Neutrophil (primary cell): Measurements from ENCODE around the gene TEKTIP1.

GRCh38 chr19:2552899-2553570 is 77.1 kb downstream of the GADD45B start:
- PRO-cap = no peak

DNA sequence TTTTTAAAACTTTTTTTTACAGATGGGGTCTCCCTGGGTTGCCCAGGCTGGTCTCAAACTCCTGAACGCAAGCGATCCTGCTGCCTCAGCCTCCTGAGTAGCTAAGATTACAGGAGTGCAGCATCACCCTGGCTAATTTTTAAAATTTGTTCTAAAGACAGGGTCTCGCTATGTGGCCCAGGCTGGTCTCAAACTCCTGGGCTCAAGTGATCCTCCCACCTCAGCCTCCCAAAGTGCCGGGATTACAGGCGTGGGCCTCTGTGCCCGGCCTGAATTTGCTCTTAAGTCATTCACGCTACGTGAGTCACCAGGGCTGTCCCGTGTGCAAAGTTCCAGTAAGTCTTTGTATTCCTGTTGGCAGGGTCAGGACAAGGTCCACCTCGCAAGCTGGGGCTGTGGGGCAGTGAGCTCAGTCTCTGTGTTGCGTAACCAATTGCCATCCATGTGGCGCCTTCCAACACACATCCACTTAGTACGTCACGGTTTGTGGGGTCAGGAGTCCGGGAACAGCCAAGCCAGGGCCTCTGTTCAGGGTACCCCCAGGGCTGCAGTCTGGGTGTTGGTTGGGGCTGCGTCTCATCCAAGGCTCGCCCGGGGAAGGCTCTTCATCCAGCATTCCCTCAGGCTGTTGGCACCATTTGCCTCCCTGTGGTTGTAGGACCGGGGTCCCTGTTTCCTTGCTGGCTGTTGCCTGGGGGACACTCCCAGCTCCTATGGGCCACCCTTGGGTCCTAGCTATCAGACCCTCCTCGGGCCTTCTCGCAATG is 101.0 kb downstream of the GADD45B start:
- PRO-cap = no peak

DNA sequence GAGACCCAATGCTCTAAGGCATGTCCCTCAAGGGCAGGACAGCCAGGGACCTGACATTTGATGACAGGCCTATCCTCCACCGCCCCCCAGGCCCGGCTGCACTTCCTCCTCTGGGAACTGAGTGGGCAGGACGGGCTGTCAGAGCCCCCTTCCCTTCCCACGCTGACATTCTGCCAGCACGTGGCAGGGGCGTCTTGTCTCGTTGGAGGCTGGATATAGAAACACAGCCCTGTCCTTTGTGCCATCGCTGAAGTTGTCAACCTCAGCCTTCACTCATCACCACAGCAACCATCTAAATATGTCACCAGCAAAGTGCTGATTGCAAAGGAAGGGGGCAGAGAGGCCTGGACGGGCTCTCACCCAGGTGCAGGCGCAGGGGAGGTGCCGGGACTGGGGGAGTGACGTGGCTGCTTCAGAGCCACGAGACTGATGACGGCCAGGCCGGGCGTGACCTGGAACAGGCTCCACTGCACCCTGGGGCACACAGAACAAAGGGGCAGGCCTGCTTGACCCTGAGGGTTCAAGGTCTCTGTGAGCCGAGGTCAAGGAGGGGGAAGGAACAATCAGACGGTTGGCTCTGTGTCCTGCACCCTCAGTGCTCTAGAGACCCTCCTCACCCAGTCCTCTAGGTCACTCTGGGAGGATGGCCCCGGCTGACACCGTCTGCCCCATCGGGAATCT is 38.3 kb downstream of the GNG7 start:
- PRO-cap = no peak

DNA sequence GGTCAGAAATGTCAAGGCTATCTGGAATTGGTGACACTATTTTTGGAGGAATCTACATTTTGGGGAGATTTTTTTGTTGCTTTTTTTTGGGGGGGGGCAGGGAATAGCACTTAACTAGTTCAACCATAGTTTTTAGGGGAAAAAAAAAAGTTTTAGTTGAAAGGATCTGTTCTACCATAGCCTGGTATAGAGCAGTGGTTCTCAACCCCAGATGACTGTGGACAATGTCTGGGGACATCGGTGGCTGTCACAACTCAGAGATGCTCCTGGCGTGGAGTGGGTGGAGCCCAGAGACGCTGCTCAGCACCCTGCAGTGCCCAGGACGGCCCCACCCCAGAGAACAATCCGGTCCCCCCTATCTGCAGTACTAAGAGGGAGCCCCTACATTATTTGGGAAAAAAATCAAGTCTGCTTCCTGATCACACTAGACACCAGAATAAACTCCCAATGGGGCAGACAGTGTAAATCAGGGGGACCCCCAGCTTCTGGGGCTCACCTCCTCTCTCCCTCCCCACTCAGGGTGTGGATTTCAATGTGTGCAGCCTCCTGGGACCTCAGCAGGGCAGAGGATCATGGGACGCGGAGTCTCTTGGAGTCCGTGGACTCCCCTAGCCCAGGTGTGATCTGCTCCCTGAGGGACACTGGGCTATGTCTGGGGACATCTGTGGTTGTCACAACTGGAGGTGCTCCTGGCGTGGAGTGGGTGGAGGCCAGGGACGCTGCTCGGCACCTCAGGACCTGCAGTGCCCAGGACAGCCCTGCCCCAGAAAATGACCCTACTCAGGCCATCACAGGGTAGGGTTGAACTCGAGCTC is 8.1 kb downstream of the GNG7 start:
- PRO-cap = no peak

- PRO-cap = no peak
These were observed 13.0 kb downstream of the SGTA start for GRCh38 chr19:2769935-2770611.

GRCh38 chr19:2782334-2783150 is 531 bp downstream of the SGTA start:
- PRO-cap = no peak

DNA sequence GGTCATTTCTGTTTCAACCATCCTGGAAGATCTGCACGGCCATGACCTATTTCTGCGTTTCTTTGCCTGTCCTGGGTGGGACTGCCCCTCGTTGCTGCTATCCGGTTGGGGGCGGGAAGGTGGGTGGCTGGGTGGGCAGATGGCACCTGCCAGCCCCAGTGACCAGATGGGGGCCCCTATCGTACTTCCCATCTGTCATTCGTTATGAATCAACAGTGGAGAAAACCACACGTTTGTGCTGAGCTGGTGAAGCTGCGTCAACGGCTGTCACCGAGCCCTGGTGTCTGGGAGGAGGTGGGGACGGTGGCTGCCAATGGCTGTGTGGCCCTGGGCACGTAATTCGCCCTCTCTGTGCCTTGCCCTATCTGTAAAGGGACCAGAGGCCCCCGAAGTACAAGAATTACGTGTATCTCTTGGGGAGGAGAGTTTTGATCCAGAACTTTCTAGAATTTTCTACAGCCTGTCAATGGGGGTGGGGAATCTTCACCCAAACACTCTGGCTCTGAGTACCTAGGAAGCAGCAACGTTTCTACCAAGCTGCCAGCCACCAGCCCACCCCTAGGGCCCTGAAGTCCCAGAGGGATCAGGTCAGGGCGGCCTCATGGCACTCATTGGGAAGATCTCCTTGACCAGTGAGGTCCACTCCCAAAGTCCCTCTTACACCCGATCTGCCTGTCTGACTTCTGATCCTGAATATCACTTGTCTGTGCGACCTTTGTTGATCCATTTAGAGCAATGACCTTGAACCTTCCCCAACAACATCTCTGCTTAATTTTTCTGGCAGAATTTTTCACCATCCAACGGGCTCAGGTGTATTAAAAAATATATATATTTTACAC is 2.3 kb upstream of the GNA15 start:
- PRO-cap = no peak

- PRO-cap = no peak
These were observed 10.2 kb downstream of the GNA15 start for GRCh38 chr19:3145829-3146587.

GRCh38 chr19:3365062-3365842 is 1.1 kb upstream of the NFIC start:
- PRO-cap = no peak

DNA sequence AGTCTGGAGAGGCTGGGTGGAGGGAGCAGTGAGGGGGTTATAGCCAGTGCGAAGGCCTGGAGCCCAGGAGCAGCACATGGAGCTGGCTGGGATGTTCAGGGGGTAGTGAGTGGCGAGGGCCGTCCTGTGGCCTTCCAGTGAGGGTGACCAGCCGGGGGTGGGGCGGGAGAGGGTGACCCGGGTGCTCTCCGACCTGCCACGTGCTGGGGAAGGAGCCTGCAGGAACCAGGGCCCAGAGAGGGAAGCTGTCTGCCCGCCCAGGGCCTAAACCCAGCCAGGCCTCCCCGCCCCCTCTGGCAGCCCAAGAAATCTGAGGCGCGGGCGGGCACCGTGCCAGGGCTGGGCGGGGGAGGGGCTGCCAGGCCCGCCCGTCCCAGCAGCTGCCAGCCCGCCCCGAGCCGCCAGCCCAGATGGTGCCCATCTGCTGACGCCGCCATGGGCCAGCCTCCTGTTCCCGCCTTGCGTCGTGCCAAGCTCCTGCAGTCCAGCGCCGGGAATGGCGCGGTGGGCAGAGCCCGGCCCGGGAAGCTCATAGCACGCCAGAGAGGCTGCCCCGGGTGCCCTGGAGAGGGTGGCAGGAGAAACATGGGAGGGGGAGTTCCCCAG is 21.4 kb downstream of the NFIC start:
- PRO-cap = no peak

GRCh38 chr19:3409056-3410108 is 43.0 kb downstream of the NFIC start:
- PRO-cap = no peak

GRCh38 chr19:3411343-3412360 is 45.3 kb downstream of the NFIC start:
- PRO-cap = no peak

DNA sequence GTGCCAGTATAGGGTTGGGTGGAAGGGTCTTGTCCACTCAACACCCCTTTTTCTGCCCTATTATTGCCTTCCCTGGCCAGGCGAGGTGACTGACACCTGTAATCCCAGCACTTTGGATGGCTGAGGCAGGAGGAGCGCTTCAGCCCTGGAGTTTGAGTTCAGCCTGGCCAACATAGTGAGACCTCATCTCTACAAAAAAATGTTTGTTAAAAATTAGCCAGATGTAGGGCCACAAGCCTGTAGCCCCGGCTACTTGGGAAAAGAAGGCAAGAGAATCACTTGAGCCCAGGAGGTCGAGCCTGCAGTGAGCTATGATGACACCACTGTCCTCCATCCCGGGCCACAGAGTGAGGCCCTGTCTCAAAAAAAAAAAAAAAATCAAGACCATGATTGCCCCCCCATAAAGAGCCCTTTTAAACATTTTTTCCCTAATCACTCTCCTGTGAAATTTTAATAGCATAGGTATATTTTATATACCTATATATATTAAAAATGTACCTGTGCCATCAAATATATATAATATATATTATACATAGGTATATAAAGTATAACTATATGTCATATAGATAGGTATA is 49.5 kb downstream of the NFIC start:
- PRO-cap = no peak

DNA sequence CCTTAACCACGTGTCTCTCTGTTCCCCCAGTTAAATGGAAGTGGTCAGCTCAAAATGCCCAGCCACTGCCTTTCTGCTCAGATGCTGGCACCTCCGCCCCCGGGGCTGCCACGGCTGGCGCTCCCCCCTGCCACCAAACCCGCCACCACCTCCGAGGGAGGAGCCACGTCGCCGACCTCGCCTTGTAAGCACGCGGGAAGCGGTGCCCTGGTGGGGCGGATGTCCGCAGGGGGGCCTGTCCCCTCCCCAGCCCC is 26.7 kb downstream of the SMIM24 start:
- PRO-cap = no peak

GRCh38 chr19:3456268-3456908 is 23.9 kb downstream of the SMIM24 start:
- PRO-cap = no peak

DNA sequence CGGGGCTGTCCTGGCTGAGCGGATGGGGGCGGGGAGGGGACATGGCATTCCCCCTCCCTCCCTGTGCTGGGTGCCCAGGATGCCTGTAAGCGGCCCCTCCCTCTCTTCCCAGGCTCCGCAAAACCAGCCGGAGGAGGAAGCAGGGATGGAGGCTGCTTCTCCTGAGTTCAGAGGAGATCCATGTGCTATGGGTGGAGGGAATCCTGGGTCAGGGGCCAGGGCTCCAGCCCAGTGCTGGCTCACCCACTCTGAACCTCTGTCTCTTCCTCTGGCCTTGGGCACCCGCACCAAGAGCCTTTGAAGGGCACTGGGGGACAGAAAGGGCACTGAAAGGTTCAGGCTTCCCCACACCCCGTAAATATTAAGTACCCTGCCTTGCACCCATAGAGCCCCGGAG is 22.6 kb downstream of the SMIM24 start:
- PRO-cap = no peak

DNA sequence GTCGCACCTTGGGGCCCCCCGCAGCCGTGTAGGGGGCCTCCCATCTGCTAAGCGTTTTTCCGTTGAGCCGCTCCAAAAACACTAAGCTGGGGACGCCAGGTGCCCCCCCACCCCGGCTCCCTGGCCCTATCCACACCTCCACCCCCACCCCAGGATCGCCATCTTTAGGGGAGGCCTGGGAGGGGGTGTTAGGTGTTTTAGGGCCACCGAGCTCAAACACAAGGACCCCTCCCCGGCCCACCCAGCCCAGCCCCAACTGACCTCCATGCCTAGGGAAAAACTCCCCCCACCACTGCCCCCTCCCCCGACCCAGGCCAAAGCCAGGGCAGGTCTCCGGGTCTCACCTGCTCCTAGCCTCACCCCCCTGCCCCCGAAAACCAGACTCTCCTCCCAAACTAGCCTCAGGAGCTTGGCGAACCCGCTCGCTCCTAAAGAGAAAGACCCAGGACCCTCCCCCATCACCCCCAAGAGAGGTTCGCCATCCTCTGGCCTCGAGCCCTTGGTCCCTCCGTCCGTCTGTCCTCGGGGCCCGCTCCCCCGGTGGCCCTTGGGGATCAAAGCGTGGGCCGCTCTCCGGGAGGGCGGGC is 15.9 kb downstream of the SMIM24 start:
- PRO-cap = no peak

GRCh38 chr19:3509389-3510349 is 3.6 kb downstream of the FZR1 start:
- PRO-cap = no peak

DNA sequence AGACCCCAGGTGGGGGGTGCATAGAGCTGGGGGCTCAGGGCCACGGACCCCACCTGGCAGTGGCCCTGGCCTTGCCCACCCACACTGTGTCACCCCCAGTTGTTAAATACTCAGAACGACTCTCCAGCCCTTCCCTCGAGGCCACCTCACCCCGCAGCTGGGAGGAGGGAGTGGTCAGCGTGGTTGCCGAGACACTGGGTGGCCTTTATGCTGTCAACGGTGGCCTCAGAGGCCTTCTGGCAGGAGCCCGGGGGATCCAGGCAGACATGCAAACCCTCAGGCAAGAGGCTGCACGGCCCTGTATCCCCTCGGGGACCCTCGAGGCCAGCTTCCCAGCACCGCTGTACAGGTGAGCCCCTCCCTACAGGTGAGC is at the start of gene TEKTIP1:
Gene TEKTIP1, plus strand, starts transcription at position 263 of the 373 bp plus-strand sequence.
- PRO-cap = no peak

- PRO-cap = no peak
These were observed 502 bp downstream of the TEKTIP1 start for GRCh38 chr19:3539285-3540066.